Gastroesophageal sphincter (tissue), 4 donors: ENCODE measurements around a stretch of chr12.

DNA sequence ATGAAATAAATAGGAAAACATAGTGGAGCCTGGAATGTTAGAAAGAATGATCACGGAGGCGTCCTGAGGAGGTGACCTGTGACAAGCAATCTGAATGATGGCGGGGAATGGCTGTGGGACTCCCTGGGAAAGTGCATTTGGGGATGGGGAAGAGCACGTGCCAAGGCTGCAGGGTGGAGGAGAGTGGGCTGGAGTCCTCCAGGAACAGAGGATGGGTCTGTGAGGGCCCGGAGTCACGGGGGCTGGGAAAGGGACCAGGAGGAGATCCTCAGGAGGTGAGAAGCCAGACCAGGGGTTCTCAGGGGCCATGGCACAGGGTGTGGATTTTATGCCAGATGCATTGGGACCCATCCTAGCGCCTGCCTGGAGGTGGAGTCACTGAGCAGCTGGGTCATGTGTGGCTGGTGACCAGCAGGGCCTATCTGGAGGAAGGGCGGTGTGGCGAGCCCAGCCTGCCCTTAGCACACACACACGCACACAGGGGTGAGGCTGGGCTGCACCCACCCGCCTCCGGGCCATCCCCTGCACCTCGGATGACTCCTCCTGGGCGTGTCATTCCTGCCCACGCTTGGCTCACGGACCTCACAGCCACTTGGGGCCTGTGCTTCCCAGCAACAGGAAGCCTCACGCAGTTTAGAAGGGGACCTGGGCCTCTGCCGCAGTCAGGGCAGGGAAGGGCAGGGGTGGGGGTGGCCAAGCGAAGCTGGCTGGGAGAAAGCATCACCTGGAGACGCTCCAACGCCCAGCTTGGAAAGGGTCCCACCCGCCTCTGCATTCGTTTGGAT, 36.4 kb upstream of the FZD10 start:
- PRO-cap = no peak
- RAMPAGE, long total RNA, 4 experiments = no peak in any of the 4 experiments

GRCh38 chr12:130161042-130162293, 796 bp upstream of the FZD10 start:
- PRO-cap = unidirectional peak, plus-strand start at chr12:130161331
- RAMPAGE, long total RNA, 4 experiments = no peak in any of the 4 experiments

DNA sequence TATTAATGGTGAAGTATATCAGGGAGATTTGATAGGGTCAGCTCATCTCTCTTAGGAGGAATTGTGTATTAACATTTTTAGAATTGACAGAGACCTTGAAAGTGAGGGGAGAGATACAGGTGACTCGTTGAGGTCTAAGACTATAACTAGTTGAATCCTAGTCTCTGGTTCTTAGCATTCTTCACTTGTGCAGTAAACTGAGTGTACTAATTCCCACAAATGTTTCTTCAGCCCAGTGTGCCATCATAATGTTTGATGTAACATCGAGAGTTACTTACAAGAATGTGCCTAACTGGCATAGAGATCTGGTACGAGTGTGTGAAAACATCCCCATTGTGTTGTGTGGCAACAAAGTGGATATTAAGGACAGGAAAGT, 2.4 kb downstream of the RAN start:
- PRO-cap = no peak
- RAMPAGE, long total RNA, 4 experiments = no peak in any of the 4 experiments

DNA sequence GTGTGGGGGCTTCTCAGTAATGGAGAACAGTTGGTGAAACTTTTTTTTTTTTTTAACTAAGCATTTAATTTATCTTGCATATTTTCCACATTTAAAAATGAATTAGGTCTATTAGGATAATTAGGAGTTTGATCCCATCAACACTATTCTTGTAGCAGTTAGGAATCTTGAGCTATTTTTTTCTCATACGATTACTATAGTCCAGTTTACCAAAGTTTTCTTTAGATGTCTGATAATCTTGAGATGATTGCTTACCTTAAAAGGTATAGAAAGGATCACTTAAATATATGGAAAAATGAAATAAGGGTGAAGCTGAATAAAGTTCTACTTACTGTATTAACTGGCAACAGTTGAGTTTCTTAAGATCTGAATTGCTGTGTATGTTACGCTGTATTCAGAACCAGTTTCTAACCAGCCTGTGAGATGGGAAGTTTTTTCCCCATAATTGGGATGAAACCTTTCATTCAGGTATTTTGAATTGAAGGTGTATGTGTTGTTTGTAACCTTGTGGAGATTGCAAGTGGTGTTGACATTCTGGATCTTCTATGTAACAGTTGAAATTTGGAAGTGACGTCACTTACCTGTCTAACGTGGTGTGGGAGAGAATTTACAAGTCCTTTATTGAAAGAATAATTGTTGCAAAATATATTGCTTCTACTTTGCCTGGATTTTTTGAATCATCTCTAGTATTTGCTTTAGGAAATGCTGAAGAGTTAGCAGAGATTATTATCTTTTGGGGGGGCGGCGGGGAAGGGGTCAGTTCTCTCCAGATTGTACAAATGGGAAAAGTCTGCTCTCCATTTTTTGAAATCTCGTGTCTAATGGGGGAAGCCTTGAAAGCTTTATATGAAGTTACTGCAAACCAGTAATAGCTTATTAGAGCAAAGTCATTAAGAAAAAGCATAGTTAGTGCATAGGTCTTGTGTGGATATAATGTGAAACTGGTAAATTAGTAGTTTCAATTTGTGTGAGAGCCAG, 5.4 kb downstream of the RAN start:
- PRO-cap = no peak
- RAMPAGE, long total RNA, 4 experiments = no peak in any of the 4 experiments

DNA sequence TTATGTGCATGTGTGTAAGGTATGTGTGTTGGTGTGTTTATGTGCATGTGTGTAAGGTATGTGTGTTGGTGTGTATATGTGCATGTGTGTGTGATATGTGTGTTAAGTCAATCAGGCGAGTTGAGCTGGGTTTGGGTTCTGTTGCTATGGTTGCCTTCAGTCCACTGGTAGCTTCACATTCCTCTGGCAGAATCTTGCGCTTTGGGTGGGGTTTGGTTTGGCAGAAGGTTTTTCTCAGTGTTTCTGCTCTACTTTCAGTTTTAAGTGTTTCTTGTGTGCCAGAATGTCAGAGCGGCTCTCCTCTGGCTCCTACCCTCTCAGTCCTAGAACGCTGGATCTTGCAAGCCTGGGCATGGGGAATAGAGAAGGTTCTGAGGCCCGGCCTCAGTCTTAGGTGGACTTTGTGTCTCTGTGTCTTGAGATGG, 7.6 kb upstream of the ADGRD1 start:
- PRO-cap = no peak
- RAMPAGE, long total RNA, 4 experiments = no peak in any of the 4 experiments

DNA sequence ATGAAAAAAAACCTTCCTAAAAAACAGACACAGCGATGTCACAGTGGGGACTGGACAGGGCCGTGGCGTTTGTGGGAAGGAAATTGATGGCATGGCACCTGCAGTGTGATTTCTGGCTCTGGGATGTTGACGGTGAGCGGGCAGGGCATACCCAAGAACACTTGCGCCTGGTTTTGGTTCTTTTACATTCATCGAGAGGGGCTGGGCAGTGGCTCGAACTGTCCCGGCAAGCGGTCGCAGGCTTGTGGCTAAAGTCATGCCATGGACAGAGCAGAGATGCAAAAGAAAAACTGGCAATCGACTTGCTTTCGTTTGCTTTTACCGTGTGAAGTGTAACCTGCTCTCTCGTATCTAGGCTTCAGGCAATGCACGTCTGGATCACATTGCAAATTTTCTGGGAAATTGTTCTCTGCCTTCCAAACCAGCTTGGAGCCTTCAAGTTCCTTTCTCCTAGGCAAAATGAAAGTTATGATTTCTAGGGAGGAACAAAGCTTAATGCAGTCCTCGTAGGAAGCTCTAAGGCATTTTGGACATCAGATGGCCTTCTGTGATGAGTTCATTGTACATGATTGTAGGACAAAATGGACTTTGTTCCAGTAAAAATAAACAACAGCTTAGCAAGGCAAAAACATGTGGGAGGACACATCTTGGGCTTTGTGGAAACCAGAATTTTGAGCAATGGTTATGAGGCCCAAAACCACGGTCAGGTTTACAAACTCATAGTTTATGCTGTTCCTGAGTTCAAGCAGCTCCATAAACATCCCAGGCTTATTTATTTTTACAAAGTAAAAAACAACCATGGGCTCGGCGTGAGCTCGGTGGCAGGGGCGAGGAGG, 18.3 kb downstream of the ADGRD1 start:
- PRO-cap = no peak
- RAMPAGE, long total RNA, 4 experiments = no peak in any of the 4 experiments

GRCh38 chr12:131011088-131011362, 57.3 kb downstream of the ADGRD1 start:
- PRO-cap = no peak
- RAMPAGE, long total RNA, 4 experiments = no peak in any of the 4 experiments

DNA sequence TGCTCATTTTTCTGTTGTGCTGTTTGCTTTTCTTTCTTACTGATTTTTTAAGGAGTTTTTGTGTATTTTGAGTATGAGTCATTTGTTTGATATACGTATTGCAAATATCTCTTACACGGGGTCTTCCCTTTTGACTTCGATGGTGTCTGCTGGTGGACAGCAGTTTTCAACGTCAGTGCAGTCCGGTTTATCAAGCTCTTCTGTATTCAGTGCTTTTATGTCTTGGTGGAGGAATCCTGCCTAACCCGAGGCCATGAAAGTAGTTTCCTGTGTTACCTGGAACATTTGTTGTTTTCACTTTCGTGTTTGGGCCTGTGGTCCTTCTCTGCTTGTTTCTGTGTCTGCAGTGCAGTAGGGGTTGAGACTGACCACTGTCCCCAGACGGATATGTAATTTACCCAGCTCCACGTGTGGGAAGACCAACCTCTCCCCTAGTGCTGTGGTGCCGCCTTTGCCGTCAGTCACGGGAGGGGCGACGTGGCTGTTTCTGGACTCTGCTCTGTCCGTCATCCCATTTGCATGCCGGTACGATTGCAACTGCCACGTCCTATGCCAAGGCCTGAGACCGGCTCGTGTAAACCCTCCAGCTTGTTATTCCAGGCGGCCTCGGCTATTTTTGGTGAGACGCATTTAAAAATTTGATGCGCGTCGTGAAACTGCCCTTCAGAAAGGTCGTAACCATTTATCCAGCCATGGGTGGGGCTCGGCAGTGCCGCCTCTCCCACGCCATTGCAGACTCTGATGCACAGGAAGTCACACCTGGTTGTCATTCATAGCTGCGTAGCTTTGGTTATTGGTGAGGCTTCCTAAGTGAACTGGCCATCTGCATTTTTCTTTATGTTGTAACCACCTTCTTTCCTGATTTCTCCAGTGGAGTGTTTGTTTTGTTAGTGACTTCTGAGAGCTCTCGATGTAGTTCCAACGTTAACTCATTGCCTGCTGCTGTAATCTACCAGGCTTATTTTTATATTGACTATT, 74.9 kb downstream of the ADGRD1 start:
- PRO-cap = no peak
- RAMPAGE, long total RNA, 4 experiments = no peak in any of the 4 experiments

DNA sequence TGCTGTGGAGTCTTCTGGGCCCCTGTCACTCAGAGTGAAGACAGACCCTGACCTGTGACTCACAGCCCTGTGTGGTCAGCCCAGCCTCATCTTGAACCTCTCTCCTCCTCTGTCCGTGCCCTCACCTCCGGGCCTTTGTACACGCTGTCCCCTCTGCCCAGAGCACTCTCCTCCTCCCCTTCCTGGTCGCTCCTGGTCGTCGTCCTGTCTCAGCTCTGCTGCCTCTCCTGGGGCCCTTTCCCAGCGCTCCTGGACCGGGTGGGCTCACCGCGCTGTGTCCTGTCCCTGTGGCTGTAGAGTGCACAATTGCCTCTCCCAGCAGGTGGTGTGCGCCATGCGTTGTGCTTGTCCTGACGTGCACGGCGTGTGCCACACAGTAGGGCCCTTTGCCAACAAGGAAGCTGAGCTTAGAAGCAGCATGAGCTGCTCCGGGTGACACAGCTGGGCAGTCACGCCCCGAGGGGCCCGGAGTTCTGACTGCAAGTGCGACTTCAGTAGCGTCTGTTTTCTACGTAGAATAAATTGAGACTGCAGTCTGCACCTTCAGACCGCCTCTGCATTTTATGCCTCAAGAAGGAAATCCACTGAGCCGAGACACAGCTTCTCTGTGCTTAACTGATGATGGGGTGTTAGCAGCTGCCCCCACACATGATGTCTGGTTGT, 81.4 kb downstream of the ADGRD1 start:
- PRO-cap = no peak
- RAMPAGE, long total RNA, 4 experiments = no peak in any of the 4 experiments

GRCh38 chr12:131047282-131047956, 93.7 kb downstream of the ADGRD1 start:
- PRO-cap = no peak
- RAMPAGE, long total RNA, 4 experiments = no peak in any of the 4 experiments

- PRO-cap = no peak
- RAMPAGE, long total RNA, 4 experiments = no peak in any of the 4 experiments
Observed at GRCh38 chr12:131239715-131240191, 286.0 kb downstream of the ADGRD1 start.

DNA sequence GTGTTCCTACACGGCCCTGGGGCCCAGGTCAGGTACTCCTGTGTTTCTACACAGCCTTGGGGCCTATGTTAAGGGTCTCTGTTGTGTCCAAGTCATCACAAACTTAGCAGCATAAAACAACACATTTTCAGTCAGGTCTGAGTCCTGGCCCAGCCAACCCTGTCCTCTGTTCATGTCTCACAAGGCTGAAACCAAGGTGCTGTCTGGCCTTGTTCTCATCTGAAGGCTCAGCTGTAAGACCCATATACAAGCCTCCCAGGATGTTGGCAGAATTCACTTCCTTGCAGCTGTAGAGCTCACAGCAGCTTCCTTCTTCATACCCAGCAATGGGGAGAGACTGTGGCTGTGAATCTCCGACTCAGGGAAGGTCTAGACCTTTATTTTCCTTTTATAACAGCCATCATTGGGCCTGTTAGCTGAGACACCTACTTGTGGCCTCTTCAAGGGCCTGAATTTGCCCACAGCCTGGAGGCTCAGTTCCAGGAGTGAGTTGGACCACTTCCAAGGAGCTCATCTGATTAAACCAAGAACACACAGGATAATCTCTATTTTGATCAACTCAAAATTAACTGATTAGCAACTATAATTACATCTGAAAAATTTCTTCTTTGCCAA, 107.4 kb upstream of the SFSWAP start:
- PRO-cap = no peak
- RAMPAGE, long total RNA, 4 experiments = no peak in any of the 4 experiments

DNA sequence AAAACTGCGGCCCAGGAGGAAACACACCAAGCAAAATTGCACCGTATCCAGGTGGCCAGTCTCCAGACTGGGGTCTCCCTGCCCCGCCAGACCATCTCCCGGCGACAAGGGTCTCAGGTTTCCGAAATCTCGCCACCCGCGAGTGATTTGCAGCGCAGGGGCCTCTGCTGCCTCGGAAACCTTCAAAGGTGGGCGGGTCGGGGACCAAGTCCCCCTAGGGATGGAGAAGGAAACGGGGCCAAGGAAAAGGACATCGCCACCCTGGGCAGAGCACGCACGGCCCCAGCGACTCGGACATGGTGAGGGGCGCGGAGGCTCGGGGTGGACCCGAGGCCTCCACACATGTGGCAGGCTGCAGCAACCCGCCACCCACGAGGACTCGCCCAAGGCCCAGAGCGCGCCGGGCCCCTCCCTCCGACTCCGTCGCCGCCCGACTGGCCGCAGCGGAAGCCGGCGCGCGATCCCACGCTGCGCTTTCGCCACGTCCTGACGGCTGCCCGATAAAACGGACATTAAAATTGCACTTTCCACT, 418 bp upstream of the SFSWAP start:
- PRO-cap = bidirectional peak, plus-strand start outside the sequence, minus-strand start at position 436 of the sequence
- RAMPAGE, long total RNA, 4 experiments = no peak in any of the 4 experiments

DNA sequence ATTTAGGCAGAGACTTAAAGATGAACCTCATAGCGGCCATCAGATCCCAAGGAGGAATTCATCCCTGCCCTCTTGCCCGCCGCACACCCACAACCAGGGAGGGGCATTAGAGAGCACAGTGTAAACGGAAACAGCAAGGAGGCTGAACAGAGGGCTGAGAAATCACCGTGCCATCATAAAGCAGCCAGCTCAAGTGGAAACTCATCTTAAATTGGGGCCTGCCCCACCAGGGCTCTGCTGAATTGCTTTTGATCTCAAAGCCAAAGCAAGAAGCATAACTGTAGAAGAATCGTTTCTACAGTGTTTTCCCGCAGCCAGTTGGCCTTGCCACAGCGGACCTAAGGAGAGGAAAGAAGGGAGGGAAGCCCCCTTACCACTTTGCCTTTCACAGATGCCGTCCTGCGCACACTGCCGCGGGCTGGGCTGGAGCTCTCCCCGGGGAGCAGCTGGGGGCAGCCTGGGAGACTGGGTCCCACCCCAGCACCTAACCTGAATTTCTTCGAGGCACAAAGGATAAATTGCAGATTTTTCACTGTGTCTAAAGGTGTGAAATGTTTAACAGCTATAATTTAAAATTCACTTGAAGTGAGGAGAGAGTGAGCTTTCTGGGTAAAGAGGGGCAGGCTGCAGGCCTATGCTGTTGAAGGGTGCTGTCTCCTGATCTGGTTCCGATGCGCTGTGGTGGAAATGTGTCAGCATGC, 51.8 kb upstream of the MMP17 start:
- PRO-cap = no peak
- RAMPAGE, long total RNA, 4 experiments = no peak in any of the 4 experiments

DNA sequence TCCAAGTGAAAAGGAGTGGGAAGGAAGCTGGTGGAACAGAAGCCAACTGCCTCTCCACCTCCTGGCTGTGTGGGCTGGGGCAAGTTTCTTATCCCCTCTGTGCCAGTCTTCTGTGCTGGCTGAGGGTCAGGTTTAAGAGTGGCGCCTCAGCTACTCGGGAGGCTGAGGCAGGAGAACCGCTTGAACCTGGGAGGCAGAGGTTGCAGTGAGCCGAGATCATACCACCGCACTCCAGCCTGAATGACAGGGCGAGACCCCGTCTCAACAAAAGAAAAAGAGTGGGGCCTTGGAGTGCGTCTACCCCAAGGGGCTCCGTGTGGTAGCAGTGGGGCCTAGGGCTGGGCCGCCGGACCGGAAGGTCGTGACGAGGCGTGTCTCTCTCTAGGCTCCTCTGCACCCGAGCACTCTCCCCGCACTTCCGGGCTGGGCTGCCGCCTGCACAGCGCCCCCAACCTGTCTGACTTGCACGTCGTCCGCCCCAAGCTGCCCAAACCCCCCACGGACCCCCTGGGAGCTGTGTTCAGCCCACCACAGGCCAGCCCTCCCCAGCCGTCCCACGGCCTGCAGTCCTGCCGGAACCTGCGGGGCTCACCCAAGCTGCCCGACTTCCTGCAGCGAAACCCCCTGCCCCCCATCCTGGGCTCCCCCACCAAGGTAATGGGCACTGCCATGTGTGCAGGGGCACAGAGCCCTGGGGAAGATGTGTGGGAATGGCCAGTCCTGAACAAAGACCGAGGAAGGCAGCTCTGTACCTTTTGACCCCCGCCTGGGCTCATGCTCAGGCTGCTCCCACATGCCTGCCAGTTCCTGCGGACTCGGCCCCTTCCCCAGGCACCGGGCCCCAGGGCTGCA, 13.3 kb upstream of the PUS1 start:
- PRO-cap = no peak
- RAMPAGE, long total RNA, 4 experiments = start-site peak on the plus strand in 1 of 4 experiments, centred at position 590 of the sequence, 5 reads per replicate

DNA sequence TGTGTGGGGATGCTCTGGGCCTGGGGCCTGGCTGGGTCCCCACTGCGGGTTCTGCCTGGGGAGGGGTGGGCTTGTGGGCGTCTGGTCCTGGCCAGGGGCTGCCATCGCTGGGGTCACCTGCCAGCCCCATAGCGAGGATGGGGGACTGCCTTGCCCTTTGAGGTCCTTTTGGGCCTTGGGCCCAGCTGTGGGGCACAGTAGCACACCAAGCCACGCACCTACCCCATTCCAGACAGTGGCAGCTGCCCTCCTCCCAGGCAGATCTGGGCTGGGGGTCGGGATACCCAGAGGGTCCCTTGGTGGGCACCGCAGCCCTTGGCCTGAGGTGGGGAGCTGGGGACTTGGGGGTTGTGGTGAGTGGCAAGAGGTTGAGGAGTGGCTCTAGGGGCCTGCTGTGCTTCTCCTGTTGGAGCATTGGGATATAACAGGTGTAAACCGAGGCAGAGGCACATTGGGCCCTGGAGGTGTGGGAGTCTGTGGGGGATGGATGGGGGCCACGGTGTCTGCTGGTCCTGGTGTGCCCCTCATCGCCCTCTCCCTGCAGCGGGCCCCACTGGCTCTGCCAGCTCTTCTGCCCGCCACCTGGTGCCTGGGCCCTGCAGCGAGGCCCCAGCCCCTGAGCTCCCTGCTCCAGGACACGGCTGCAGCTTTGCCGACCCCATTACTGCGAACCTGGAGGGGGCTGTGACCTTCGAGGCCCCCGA, 11.0 kb upstream of the PUS1 start:
- PRO-cap = no peak
- RAMPAGE, long total RNA, 4 experiments = no peak in any of the 4 experiments

DNA sequence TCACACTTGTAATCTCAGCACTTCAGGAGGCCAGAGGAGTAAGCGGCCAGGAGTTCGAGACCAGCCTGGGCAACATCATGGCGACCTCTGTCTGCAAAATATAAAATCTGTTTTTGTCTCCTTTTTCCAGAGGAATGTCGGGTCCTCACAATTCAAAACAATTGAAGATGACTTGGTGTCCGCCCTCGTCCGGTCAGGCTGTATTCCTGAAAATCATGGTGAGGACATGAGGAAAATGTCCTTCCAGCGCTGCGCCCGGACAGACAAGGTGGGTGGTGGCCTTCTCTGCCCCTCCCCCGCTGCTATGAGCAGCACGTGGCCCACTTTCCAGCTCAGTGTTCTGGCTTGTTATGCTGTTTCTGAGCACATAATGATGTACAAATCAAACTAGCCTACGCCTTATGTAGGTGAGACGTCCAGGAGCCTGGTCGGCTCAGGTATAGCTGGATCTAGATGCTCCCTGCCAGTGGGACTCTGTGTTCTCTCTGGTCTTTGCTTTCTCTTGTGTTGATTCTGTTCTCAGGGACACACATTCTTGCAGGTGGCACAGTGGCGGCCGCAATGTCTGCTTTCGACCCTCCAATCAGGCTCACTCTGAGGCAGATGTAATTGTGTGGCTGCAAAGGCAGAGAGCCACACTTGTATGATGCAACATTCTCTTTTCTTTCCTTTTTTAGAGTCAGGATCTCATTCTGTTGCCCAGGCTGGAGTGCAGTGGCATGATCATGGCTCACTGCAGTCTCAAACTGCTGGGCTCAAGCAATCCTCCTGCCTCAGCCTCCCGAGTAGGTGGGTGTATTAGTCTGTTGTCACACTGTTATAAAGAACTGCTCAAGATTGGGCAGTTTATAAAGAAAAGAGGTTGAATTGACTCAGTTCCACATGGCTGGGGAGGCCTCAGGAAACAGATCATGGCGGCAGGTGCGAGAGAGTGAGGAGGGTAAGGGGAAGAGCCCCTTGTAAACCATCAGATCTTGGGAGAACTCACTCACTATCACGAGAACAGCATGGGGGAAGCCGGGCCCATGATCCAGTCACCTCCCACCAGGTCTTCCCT, 3.3 kb downstream of the PUS1 start:
- PRO-cap = no peak
- RAMPAGE, long total RNA, 4 experiments = no peak in any of the 4 experiments

DNA sequence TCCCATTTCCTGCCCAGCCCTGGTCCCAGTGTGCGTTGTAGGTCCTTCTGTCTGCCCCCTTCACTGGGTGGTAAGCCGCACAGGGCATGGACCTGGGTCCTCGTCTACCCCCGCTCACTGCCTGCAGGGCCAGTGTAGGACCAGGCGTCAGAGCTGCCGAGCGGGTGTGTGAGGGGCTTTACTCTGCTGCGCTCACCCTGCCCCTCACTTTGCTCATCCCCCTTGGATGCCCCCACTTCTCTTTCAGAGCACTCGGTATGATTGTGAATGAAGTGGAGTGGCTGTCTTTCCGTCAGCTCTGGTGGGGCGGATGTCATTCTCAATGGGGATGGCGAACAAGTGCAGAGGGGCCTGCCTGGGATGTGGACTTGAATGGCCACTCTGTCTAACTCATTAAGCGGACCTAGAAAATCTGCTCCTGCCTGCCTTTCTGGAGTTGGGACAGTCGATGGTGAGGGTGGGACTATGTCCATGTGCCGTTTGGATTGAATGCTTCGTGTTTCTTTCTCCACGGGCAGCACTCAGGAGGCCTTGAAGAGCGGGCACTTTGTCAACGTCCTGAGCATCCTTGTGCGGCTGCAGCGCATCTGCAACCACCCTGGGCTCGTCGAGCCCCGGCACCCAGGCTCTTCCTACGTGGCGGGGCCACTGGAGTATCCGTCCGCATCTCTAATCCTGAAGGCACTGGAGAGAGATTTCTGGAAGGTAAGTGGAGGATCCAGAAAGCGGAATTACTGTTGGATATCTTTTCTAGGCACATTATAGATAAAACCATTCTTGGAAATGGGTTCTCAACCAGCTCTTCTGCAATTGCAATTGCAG, 67.5 kb downstream of the EP400 start:
- PRO-cap = unidirectional peak, minus-strand start at position 109 of the sequence
- RAMPAGE, long total RNA, 4 experiments = start-site peak on the plus strand in 1 of 4 experiments, centred at position 566 of the sequence, 18 reads per replicate

DNA sequence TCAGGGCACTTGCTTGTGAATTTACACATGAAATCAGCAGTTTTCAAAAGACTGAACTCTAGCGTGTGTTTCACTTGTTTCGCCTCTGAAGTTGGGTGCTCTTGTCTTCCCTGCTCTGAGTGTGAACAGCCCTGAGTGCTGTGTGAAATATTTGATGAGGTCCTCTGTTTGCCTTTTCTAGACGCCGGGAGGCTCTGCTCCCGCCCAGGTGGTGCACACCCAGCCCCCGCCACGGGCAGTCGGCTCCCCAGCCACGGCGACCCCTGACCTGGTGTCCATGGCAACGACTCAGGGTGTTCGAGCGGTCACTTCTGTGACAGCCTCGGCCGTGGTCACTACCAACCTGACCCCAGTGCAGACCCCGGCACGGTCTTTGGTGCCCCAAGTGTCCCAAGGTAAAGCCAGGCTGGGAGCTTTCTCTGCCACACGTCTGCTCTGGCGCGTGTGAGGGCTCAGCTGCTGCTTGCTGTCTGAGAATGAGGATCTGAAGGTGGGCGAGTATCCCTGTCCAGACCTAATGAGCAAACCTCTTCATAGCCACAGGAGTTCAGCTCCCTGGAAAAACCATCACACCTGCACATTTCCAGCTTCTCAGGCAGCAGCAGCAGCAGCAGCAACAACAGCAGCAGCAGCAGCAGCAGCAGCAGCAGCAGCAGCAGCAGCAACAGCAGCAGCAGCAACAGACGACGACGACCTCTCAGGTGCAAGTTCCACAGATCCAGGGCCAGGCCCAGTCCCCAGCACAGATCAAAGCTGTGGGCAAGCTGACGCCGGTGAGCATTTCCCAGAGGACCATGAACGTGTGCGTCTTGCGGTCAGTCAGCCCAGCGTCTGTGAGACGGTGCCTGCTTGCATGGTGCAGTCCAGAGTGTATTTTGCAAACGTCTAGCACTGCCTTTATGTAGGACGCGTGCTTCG, 81.9 kb downstream of the DDX51 start:
- PRO-cap = no peak
- RAMPAGE, long total RNA, 4 experiments = no peak in any of the 4 experiments

DNA sequence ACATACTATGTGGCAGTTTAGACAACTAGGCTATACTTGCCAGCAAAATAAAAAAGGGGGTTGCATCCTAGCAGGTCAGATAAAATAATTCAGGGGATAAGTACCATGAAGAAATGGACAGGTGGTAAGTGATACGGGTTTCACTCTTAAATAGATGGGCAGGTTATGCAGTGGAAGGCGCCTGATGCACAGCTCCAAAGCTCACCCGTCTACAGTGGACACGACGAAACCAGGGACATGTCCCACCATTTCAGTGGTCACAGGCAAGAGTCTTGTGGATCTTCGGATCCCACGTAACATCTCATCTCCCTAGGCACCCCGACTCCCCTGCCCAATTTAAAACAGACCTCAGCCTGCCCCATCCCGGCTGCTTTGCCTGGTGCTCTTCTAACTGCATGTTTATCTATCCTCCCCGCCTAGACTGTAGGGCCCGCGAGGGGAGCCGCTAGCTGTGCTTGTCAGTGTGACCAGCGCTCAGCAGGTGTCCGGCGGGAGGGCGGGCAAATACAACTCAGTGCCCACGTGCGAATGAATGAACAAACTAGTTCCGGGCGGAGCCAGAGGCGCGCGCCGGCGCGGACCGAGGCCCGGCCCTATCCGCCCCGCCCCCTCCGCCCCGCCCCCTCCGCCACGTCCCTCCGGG, 60.4 kb downstream of the DDX51 start:
- PRO-cap = bidirectional peak, plus-strand start outside the sequence, minus-strand start at position 531 of the sequence
- RAMPAGE, long total RNA, 4 experiments = no peak in any of the 4 experiments